Camera-type eye (tissue), 1 donor: ENCODE data around the gene STAT1.

GRCh38 chr2:189569234-189570081, 11.1 kb downstream of the SLC40A1 start:
- RAMPAGE, long total RNA, result no peak

DNA sequence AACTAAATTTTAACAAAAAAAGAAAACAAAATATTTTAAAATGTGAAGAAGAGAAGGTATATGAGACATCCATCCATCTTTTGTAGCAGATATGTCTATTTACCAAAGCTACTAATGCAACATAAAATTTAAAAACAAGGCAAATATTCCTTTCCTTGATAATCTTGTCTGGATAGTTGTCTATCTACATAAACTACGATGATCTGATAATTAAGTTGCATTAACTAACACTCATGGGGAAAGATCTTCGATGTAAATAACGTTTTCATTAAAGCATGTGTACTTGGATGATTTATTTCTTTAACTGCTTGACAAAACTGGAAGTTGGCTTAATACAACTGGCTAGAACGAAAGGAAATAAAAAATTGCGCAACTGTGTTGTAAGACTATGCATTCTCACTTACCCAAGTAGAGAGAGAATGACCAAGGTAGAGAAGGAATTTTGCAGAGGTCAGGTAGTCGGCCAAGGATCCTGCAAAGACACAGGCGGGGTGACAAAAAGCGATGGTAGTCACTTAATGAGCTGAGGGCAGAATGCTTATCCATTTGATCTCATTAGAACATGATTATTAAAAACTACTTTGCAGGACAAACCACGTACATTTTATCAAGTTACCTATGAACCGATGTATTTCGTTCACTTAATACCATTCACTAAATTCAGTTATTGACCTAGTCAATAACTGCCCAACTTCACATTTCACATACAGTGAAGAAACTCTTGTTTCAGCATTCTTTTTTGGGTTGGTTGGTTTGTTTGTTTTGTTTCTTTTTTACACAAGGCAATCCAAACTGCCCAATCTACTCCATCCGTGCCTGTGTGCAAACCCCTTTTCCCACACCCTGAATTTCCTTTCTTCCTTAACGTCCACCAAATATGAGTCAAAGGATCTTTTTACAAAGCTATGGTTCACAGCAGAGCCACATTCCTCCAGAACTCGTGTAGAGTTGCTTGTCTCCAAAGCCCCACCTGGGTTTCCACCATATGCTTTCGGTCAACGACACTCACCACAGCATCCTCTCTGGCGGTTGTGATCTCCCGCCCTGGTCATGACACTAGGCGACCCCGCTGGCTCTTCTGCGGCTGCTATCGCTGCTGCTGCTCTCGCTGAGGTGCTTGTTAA, 815 bp downstream of the SLC40A1 start:
- RAMPAGE, long total RNA, result no peak

GRCh38 chr2:189581853-189582505, 1.4 kb upstream of the SLC40A1 start:
- RAMPAGE, long total RNA, result no peak

- RAMPAGE, long total RNA, result no peak
Measured at GRCh38 chr2:189629095-189629618, 32.1 kb upstream of the ASDURF start.

DNA sequence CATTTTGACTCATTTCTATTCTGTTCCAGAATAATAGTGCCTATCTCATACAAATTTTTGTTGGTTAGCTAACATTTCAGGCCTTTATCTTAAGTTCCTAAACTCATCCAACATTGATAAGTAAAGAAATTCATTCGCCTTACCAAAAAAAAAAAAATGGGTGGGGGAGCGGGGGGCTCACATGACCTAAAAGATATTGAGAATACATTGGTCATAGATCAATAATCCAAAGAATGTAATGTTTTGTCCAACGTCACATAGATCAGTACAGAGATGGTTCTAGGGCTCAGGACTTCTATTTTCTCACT, 17.6 kb upstream of the ASDURF start:
- RAMPAGE, long total RNA, result no peak

DNA sequence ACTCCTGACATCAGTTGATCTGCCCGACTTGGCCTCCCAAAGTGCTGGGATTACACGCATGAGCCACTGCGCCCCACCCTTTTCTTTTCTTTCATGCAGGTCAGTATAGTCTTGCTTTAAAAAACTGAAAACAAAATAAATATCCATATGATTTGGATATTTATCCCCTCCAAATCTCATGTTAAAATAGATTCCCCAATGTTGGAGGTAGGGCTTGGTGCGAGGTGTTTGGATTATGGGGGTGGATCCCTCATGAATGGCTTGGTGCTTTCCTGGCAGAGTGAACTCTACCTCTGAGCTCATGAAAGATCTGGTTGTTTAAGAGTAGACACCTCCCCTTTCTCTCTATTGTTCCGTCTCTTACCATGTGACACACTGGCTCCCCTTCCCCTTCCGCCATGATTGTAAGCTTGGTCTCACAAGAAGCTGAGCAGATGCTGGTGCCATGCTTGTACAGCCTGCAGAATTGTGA, 1.1 kb downstream of the ANKAR start:
- RAMPAGE, long total RNA, result no peak

- RAMPAGE, long total RNA, result no peak
Measured at GRCh38 chr2:190159225-190159406, 21.5 kb upstream of the C2orf88 start.

DNA sequence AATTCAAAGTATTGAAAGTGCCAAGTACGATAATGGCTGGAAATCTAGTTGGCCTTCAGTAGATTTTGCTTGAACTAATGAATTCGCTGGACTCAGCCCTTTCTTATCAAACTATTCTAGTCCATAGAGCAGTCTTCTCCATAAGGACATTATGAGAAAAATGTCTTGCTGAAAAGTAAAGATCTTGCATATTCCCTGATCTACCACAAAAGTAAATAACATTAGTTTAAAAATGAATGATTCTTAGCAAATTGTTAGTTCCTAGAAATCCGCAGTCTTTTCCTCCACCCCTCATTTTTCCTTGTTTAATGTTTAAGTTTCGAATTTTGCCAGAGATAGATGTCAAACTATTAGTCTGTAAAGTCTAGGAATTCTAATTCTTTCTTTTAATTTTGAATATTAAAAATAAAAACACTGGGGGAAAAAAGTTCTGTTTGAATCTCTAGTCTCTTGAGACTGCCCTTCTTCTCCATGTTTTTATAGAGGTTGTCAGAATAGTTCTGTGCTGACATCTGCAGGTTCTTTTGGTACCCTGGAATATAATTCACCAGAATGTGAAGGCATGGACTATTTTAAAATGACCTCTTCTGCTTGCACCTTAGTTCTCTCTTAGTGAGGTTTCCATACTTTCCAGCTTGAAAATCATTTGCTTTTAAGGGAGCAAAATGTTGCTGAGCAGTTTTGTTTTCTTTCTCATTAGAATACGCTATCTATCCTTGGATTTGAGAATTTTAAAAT, 2.7 kb downstream of the C2orf88 start:
- RAMPAGE, long total RNA, result no peak

DNA sequence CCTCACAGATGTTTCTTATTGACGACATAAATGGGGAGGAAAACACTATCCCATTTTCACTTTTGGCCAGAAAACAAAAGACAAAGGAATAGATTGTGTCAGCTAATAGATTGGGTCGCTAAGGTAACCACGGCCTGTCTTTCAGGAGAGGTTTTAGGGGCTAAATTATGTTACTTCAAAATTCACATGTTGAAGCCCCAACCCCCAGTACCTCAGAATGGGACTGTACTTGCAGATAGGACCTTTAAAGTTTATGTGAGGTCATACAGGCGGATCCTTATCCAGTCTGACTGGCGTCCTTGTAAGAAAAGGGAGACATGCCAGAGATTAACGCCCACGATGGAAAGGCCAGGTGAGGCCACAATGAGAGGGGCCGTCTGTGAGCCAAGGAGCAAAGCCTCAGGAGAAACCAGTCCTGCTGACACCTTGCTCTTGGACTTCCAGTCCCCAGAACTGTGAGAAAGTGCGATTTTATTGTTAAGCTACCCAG, 10.9 kb downstream of the INPP1 start:
- RAMPAGE, long total RNA, result no peak

DNA sequence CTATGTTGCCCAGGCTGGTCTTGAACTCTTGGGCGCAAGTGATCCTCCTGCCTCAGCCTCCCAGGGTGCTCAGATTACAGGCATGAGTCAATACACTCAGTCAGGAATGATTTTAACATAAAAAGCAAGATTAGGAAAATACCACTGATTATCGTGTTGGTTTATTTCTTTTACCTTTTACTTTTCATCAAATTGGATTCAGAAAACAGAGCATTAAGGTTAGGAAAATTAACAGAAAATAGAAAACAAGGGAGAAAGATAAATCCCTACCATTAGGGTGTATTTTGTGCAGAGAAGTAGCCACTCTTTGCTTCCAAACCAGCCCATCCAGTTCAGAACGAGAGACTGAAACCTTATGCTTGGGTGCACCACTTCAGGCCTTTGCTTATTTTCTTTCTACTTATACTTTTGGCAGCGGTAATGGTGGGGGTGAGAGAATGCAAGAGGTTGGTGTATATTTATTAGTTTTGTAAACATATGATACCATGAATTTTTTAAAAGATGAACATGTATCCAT, 60.6 kb downstream of the MFSD6 start:
- RAMPAGE, long total RNA, result no peak

DNA sequence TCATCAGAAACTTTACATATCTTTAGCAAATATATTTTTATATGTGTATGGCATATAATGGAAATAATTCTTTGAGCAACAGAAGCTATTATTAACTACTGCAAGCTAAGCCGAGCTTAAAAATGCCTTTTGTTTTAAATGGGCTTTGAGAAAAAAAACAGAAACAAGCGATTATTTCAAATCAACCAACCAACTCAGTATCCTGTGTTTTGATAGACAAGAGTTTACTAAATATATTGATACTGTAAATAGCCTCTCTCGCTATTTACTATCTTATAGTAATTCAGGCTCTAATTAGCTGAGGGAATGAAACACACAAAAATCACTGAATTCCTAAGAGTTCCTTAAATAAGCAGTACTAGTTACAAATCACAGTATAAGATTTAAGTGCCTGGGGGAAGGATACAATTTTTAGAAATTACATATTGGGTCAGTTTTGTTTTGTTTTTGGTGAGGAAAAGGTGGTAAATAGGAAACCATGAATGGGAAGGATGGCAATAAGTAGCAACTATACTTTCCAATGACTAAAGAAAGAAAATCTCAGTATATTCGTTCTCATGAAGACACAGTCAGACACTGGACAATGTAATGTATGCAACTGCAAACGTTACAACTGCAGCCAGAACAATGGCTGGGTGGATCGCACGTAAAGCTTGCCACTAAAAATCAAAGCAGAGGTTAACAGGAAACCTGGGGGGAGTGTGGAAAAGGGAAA, 33.6 kb downstream of the NEMP2 start:
- RAMPAGE, long total RNA, result no peak

DNA sequence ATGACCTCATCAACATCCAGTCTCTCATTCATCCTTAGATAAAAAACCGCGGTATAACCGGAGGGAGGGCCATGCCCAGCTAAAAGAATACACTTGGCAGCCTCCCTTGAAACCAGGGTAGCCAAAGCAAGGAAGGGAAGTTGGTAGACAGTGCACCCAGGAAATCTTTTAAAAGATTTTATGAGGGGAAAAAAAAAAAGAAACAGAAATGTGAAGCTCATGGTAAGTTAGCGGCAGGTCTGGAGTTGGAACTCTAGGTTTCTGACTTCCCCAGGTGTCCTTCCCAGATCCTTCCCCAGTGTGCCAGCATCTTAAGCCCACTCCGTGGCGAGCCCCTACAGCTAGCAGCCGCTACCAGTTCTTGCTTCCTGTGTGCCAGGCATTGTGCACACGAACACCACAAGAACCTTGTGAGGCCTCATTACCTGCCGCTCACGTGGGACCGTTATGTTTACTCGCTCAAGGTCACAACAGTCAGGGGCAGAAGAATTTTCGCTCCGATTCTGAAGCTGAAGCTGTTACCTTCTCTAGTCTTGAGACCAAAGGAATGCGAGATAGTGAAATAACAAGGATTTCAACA, 845 bp downstream of the NEMP2 start:
- RAMPAGE, long total RNA, result no peak

- RAMPAGE, long total RNA, result no peak
Measured at GRCh38 chr2:190551818-190552518, 17.4 kb upstream of the NEMP2 start.

GRCh38 chr2:190648550-190649021, 297 bp upstream of the NAB1 start:
- RAMPAGE, long total RNA, result no peak

DNA sequence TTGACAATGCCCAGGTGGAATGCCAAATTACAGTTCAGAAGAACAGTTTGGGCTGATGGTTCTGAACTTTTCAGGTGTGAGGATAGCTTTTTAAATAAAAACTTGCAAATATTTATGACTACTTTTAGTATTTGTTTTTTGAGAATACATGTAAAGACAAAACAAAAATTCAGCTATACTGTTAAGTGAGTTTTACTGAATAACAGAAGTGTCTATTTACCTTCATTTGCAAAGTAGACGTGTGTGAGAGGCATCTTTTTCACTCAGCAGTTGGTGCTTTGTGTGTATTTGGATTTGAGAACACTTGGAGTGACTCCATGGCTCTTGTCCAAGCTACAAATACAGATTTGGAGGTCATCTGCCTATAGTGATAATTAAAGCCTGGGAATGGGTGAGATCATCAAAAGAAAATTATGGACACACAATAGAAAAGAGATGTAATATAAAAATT, 6.1 kb downstream of the NAB1 start:
- RAMPAGE, long total RNA, result no peak

DNA sequence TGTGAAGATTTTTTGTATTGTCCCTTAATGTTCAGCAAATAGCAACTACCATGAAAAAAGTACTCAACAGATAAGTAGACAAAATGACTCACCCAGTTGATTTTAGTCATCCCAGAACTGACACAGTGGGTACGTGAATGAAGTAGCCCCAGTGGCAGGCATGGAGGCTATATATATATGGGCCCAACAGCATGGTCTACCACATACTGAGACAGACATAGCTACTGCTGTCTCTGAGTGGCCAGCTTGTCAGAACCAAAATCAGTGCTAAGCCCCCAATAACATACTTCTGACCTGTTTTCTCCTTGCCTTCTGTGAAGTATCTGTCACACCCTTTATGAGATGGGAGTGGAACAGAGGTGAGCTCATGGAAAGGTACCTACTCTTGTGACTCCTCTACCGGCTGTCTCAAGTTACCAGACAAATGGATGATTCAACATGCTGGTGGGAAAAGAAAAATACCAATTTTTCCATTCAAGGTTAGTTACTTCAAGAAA, 36.3 kb upstream of the GLS start:
- RAMPAGE, long total RNA, result no peak

GRCh38 chr2:190893469-190893926, 12.9 kb downstream of the GLS start:
- RAMPAGE, long total RNA, result no peak

DNA sequence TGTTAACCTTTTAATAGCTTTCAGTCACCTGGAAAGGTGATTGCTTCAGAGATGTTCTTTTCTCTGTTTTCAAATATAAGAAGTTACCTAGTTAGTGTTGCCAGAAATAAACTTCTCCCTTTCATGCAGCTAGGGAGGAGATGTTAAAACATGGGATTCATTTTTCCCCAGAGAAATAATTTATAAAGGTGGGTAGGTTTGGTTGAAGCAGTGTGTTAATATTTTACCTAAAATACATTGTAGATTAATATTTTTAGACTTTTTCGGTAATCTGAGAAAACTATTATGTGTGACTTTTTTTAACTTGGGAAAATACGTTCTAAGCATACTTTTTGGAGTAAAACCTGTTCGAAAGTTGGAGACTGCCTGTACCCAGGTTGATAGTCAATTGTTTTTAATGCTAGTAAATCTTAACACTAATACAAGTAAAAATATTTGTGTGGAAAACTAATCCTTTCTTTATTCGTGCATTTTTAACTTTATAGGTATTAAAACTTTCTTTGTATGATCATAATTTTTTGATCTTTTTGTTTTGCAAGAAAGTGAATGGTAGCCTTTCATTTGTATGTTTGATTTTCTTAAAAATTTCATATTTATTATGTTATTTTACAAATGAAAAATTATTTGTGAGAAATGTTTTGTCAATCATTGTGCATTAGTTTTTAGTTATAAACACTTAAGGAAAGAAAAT, 17.1 kb downstream of the GLS start:
- RAMPAGE, long total RNA, result no peak

GRCh38 chr2:191013723-191014265, at the start of gene STAT1:
Gene STAT1, minus strand, starts transcription at chr2:191014171.
- RAMPAGE, long total RNA, result start-site peak on the minus strand at chr2:191014153-191014162, 54 reads

DNA sequence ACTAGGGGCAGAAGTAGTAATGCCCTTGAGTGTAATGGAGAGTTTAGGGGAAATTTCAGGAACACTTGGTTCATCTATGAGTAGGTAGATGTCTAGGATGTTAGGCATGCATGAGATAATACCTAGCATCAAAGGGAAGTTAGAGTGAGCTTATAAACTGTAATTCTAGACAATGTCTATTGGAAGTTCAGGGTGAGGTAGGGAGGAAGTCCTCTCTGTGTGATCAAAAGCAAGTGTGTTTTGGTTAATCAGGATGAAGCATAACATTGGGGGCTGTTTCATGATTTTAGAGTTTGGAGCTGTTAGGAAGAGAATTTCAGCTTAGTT, 8.7 kb upstream of the STAT1 start:
- RAMPAGE, long total RNA, result no peak